Metastatic Pancreatic Carcinoma in the Ovary (tissue), 1 donor: Measurements from ENCODE around the gene PDZD9.

- PRO-cap = no peak
Observed at GRCh38 chr16:20874891-20875147, 25.3 kb downstream of the DCUN1D3 start.

GRCh38 chr16:20899139-20899627 lies 975 bp downstream of the DCUN1D3 start:
- PRO-cap = no peak

- PRO-cap = no peak
Observed at GRCh38 chr16:21260893-21261498, 17.1 kb downstream of the CRYM start.

DNA sequence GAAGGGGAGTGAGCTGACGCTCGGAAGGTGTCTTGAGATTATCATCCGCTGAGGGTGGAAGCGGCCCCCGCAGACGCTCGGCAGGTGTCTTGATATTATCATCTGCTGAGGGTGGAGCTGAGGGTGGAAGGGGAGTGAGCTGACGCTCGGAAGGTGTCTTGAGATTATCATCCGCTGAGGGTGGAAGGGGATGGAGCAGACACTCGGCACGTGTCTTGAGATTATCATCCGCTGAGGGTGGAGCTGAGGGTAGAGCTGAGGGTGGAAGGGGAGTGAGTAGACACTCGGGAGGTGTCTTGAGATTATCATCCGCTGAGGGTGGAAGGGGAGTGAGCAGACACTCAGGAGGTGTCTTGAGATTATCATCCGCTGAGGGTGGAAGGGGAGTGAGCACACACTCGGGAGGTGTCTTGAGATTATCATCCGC lies 126.5 kb upstream of the CRYM start:
- PRO-cap = no peak

DNA sequence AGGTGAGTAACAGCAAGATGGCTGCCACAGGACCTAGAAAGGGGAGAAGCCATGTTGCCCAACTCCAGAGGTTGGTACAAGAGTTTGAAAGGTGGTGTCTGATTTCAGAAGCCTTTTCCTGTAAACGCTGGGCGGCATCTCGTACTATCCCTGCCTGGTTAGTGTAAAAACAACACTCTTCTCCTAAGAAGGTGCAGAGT lies 21.7 kb downstream of the IGSF6 start:
- PRO-cap = no peak

- PRO-cap = no peak
Observed at GRCh38 chr16:22000936-22001315, at the start of gene PDZD9. TSS of gene PDZD9 (minus strand) at chr16:22001116.

GRCh38 chr16:22195979-22196649 lies 10.0 kb upstream of the EEF2K start:
- PRO-cap = no peak

DNA sequence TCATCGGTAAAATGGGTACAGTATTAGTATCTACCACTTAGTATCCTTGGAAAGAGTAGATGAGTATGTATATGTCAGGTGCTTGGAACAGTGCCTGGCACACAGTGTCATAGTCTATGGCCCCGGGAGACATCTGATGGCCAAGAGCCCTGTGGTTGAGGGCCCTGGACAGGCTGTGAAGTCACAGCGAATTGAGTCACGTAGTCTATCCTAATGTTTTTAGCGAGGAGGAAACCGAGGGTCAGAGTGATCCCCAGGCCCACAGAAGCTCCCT lies 1.3 kb downstream of the EEF2K start:
- PRO-cap = no peak

DNA sequence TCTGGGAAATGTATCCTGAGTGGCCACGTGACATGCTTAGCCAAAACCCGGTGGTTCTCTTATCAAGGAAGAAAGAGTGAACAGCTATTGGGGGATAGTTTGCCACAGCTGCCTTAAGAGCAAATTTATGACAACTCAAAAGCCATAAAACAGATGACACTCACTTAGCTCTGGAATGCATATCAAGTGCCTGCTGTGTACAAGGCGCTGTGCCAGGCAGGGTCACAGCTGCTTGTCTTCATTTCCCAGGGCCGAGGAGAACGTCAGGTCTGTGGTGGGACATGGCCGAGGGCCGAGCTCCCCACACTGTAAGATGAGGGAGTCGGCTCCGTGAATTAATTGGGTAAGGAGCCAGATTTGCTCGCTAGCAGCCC lies 14.0 kb downstream of the EEF2K start:
- PRO-cap = no peak

DNA sequence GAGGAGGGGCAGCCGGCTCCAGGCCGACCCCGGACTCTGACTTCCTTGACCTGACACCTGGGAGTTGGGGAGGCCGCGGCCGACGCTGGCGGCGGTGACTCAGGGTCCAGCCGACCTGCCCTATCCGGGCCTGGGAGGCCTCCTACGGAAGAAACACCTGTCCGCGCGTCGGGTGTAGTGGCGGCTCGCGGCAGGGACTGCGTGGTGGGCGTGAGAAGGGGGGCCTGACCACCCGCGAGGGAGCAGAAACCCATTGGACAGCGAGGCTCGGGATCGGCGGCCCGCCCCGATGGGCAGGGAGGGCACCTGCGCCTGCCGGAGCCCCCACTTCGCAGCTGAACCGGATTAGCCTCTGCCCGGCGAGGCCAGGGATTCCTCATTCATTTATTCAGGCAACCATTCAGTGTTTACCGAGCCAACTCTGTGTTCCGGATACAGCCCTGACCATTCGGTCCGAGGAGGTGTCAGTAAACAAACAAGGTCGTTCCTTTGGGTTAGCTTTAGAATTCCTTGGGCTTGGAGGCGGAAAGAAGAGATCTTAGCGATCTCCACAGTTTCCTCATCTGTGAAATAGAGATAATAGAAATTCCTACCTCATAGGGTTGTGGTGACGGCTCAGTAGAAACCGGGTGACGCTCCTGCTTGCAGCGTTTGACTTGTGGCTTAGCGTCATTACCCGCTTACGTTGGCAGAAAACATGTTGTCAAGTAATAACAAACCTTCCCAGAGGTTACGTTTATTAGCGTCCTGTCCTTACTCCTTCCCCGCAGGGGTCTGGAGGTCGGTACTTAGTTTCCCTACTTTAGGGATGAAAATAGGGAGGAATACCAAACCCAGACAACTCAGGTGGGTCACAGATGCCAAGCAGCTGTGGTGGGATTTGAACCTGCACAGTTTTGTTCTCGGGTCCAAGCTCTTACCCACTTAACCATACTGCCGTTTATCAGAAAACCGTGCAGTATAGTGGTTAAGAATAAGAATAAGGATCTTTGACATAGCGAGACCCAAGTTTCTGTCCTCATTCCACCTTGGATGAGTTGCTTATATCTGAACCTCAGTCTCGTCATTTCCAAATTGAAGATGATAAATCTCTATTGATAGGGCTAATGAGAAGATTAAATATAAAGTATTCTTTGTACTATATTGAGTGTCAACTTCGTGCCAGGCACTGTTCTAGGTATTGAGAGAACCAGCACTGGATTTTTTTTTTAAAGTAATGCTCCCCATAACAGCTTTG lies 892 bp downstream of the POLR3E start:
- PRO-cap = unidirectional peak, minus-strand start at position 199 of the sequence; unidirectional peak, minus-strand start at position 565 of the sequence; unidirectional peak, minus-strand start at position 658 of the sequence; unidirectional peak, minus-strand start at position 776 of the sequence

DNA sequence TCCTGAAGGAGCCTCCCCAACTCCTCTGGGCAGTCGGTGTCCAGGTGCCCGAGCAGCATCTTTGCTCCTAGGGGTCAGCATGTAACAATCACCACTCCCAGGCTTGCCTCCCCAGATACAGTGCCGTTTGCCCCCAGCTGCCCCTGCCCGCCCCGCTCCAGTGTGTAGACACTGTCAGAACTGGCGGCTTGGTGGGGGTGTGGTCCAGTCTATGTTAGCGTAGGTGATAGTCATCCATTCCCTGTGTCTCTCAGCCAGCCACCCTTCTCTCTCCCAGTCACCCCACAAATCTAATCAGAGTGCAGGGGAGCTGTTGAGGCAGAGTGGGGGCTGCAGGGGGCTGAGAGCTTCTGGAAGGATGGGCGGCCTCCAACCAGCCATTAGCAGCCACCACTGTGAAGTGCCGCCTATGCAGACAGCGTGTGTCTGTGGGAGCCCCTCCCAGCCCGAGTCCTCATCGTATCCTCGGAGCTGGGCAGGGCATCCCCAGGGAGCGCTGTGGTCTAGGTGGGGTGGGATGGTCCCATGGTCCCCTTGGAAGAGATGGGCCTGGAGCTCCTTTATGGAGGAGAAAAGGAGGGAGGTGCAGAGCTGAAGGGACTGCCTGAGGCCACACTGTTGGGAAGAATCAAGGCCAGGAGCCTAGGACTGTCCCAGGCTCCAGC lies 26.5 kb downstream of the POLR3E start:
- PRO-cap = no peak

- PRO-cap = no peak
Observed at GRCh38 chr16:22353969-22354464, 20.4 kb downstream of the CDR2 start.

GRCh38 chr16:22368219-22369015 lies 6.0 kb downstream of the CDR2 start:
- PRO-cap = no peak

- PRO-cap = no peak
Observed at GRCh38 chr16:22372997-22373632, 1.3 kb downstream of the CDR2 start.

DNA sequence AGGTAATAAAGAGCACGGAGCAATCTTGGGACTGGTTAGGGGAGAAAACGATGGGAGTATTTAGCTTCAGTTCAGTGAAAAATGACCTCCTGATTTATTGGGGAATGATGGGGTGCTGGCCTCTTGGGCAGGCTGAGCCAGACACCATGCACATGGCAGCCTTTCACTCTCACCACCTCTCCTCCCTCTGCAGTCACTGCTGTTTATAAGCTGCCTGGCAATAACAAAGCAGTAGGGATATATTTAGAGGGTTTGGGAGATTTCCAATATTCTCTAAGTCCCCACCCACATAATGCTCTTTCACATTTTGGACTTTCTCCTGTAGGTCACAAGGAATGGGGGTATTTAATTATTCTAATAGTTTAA lies 140.5 kb upstream of the HS3ST2 start:
- PRO-cap = no peak

- PRO-cap = no peak
Observed at GRCh38 chr16:22683730-22684240, 130.2 kb upstream of the HS3ST2 start.

DNA sequence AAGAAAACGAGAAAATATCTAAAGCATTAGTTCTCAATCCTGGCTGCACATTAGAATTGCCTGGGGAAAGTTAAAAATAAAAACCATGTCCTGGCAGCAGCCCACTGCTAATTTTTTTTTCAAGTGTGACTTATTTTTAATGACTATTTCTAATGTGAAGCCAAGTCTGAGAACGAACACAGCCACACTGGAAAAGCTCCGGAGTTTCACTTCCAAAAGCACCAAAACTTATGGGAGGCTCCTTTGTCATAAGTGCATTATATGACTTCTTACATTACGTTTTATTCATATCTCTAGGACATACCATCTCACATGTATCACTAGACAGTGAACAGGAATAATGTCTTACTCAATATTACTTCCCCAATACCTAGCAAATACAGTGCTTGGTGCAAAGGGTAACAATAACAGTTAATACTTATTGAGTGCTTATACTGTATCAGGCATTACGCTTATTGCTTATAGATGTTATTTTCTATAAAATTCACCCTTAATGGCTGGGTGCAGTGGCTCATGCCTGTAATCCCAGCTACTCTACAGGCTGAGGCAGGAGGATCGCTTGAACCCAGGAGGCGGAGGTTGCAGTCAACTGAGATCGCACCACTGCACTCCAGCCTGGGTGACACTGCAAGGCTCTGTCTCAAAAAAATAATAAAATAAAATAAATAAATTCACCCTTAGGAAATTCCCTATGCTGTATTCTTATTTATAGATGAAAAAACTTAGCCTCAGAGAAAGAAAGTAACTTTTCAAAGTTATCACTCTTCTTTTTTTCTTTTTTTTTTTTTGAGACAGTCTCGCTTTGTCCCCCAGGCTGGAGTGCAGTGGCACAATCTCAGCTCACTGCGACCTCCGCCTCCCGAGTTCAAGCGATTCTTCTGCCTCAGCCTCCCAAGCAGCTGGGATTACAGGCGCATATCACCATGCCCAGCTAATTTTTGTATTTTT lies 30.6 kb downstream of the USP31 start:
- PRO-cap = no peak

GRCh38 chr16:23141884-23142874 lies 7.1 kb downstream of the USP31 start:
- PRO-cap = no peak

DNA sequence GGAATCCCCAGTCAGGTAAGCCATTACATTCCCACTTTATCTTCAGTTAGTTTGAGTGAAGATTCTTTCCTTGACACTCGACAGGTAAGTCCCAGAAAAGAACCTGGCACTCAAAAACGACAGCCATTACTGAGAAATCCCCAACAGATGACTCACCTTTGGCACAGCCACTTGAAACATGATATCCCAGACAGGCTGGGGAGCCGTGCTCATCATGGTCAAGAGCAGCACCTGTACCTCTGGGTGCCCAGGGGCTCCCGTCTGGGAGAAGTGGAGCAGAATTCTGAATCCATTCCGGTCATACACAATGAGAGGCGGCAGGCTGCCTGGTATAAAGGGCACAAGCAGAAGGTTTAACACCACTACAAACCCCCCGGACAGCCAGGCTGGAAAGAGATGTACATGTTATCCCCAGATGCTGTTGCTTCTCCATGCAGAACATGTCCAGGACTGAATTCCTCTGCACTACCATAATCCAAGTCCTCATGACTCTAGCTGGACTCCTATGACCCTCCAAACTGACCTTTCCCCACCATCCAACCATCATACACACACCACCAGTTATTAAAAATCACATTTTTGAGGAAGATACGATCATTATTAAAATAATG lies 17.0 kb upstream of the COG7 start:
- PRO-cap = no peak

GRCh38 chr16:23509568-23510318 lies 551 bp downstream of the GGA2 start:
- PRO-cap = no peak